Monocyte (primary cell): ENCODE measurements around the genes NHLH1 and KLHDC9.

GRCh38 chr1:160338534-160339843 is 4.1 kb downstream of the COPA start:
- PRO-cap, 2 experiments = no peak in any of the 2 experiments

DNA sequence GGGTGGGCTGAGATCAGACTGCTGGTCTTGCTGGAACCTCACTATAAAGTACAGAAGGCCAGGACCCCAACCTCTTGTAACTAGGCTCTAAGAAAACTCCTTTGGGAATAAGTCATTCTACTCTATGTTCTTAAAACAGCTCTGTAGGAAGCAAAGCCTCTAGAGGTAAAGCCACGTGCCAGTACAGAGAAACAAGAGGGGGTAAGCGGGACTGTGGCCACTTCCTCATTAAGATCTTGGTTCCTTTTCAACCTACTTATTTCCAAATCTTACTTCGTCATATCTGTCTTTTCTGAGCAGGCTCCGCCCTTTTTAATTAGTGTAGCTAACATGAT is 3.7 kb downstream of the NCSTN start:
- PRO-cap, 2 experiments = peak in 2 of 2 experiments; most common minus-strand start position 230 of the sequence (in 2)

DNA sequence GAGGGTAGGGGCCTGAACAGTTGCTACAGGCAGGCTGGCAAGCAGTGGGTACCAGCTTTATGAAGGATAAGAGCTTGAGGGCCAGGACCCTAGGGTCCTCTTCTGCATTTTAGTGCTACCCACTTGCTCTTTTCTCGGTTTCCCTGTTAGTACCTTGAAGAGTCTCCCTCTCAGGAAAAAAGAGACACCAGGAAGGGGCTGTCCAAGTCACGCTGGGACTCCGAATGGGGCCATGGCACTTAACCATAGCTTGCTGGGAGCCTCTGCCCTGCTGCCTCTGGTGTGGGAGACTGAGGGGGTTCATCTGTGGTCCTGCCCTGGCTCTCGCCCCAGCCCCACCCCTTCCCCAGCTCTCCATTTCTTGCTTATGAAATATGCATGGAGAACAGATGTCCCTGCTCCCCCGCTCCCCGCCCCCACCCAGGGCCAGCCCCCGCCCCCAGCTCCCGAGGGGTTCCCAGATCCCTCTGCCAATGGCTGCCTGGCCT is 352 bp upstream of the NHLH1 start:
- PRO-cap, 2 experiments = no peak in any of the 2 experiments

DNA sequence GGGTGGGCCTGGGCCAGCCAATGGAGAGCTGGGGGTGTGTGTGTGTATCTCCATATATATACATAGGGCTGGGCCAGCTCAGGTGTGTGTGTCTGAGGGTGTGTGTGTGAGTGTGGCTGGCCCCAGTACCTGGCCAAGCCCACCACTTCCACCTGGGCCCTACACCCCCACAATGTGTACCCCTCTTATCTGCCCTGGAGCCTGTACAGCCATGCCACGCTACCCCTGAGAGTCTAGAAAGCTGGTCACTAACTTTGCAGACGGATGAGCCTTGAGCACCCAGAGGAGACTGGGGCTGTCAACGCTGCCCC is at the start of gene NHLH1:
Gene NHLH1, plus strand, starts transcription at position 85 of the 311 bp plus-strand sequence.
- PRO-cap, 2 experiments = no peak in any of the 2 experiments

GRCh38 chr1:160427807-160428447 is 27.6 kb downstream of the VANGL2 start:
- PRO-cap, 2 experiments = no peak in any of the 2 experiments

GRCh38 chr1:160428788-160429124 is 28.4 kb downstream of the VANGL2 start:
- PRO-cap, 2 experiments = no peak in any of the 2 experiments

- PRO-cap, 2 experiments = no peak in any of the 2 experiments
Observed at GRCh38 chr1:160488002-160489080, 34.7 kb downstream of the SLAMF6 start.

DNA sequence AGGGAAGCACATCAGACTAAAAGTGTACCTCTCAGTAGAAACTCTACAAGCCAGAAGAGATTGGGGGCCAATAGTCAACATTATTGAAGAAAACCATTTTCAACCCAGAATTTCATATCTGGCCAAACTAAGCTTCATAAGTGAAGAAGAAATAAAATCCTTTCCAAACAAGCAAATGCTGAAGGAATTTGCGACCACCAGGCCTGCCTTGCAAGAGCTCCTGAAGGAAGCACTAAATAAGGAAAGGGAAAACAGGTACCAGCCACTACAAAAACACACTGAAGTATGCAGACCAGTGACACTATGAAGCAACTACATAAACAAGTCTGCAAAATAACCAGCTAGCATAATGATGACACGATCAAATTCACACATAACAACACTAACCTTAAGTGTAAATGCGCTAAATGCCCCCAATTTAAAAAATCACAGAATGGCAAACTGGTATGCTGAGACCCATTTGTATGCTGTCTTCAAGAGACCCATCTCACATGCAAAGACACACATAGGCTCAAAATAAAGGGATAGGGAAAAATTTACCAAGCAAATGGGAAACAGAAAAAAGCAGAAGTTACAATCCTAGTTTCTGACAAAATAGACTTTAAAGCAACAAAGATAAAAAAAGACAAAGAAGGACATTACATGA is 19.9 kb downstream of the CD84 start:
- PRO-cap, 2 experiments = no peak in any of the 2 experiments

- PRO-cap, 2 experiments = peak in 2 of 2 experiments; most common plus-strand start chr1:160575295 (in 2); most common minus-strand start chr1:160575104 (in 1)
Observed at GRCh38 chr1:160574935-160575925, 4.1 kb downstream of the CD84 start.

DNA sequence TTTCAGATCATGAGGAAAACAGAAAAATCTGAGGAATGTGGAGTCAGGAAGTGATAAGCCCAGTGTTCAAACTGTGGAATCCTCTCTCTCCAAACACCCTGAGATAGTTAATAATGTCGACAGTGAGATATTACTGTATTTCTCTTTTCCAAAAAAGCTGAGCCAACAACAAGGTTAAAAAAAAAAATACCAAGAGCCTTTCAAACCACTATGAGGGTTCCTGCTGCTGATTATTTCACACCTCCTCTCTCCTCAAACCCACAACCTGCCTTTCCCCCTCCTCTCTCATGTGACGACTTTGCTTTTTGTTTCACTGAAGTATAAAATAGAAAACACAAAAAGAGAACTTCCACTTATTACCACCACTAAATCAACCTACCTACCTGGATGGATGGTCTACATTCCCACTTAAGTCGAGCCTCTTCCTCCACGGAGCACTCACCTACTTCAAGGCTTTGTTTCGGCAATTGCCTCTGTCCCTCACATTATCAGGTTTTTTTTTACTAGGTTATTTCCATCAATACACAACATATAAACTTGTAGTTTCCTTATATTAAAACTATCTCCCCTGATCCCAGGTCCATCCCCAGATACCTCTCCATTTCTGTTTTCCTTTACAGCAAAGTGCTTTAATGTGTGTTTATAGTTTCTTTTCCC is 8.7 kb downstream of the SLAMF1 start:
- PRO-cap, 2 experiments = no peak in any of the 2 experiments

- PRO-cap, 2 experiments = no peak in any of the 2 experiments
Observed at GRCh38 chr1:160708471-160709545, 2.8 kb downstream of the CD48 start.

DNA sequence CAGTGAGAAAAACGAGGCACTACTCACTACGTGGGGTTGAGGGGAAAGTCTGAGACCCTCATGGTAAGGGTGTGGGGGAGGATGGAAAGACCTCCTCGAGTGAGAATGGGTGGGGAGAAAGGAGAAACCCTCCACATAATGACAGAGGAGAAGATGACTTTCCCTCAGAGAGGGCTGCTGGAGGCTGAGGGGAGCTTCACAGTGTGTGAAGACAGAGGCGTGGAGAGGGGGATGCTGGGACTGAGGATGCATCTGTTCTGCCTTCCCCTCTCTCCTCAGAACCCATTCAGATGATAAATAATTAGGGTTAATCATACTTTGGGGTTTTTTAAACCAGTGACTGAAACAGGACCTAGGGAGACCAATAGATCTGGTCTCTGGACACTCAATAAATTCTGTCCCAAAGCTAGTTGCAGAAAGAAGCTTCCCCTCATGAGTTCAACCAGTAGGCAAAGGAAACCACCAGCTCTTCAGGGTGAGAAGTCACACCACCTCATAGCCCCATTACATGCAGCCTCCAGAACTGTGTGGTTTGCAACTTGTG is 17.1 kb downstream of the SLAMF7 start:
- PRO-cap, 2 experiments = no peak in any of the 2 experiments

DNA sequence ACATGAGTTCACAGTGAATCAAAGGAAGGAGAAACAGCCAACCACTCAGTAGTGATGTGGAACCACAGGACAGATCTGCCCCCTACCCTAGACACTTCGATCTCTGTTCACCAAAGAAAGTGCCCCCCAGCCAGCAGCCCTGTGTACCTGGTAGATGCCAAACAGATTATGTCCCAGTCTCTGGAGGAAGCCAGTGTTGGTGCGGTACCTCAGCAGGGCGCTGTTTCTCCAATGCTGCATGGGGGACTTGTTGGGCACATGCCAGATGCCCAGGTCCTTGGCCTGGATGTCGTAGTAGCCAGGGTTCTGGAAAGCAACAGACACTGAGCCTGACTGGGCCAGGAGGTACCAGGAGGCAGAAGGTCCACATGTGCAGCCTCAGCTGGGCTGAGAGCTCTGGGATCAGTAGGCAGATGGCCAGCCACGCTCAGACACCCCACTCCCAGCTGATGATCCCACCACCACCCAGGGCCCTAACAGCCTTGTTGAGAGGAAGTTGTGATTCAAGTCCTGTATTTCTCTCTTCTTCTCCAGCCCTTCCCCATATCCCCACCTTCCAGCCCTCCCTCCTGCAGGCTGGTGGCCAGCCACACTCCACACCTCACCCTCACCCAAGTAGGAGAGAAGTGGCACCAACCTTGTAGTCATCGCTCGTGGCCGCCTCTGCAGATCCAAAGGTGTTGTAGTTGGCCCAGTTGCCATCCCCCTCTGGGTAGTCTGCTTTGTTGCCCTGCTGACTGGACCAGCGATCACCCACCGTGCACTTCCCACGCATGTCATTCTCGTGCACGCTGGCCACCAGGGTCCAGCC is 4.0 kb downstream of the ITLN2 start:
- PRO-cap, 2 experiments = no peak in any of the 2 experiments

GRCh38 chr1:161016488-161017053 is 4.4 kb downstream of the F11R start:
- PRO-cap, 2 experiments = no peak in any of the 2 experiments

- PRO-cap, 2 experiments = no peak in any of the 2 experiments
Observed at GRCh38 chr1:161019990-161020411, 951 bp downstream of the F11R start.

- PRO-cap, 2 experiments = peak in 2 of 2 experiments; most common plus-strand start chr1:161021510 (in 2)
Observed at GRCh38 chr1:161021420-161021627, 372 bp upstream of the F11R start.

DNA sequence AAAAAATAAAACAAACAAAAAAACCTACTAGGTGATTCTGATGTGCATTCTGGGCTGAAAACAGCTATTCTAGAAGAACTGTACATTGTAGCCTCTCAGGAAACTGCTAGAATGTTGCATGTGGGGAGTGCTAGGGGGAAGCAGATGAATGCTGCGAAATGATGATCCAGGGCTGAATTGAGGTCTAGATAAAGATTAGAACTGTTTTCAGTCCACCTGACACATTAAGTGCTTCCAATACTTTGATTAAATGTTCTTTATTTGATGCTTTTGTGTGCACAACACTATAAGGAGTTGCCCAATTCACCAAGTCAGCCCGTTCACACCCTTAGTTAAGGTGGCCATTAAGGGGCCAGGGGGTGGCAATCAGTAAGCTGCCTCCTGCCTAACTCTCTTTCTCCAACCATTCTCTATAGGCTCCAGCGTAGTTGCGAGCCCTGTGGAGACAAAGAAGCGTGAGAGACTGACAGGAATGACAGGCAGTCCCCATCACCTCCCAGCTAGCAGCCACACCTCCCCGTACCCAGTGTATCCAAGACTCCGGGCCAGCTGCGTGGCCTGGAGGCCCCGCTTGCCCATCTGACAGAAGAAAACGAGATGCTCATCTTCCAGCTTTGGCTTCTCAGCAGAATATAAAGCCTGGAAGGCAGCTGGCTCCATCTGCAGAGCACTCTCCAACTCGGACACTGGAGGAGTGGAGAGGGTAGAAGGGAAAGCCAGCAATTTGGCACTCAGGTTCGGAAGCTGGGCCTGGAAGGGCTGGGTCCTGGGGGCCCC is 1.2 kb downstream of the TSTD1 start:
- PRO-cap, 2 experiments = no peak in any of the 2 experiments

DNA sequence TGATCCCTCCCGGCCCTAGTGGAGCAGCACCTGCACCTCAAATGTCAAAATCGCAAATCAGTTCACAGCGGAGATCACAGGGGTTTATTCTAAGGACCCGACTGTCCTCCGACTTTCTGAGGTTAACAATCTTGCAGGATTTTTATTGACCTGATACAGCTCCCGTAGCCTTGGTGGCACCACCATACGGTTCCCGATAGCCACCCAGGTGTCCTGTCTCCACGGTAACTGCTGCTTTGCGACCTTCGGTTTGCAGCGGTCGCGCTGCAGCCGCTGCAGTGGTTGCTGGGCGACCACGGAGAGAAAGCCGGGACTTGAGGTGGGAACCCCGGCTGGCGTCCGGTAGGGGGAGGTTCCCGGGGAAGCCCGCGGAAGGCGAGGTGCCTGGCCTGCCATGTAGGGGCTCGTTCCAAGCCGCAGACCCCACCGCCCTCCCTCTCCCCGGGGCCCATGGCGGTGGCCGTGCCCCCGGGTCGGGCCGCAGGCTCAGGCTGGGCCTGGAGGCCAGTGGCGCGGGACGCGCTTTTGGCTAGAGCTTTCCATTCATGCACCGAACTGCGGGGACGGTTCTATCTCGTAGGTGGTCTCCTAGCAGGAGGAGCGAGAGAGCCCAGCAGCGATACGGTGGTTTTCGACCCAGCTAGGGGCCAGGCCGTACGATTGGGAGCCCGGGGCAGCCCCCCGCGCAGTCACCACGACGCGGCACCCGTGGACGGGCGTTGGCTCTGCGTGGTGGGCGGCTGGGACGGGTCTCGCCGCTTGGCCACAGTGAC is at the start of gene KLHDC9:
Gene KLHDC9, plus strand, starts transcription at position 276 of the 773 bp plus-strand sequence.
- PRO-cap, 2 experiments = no peak in any of the 2 experiments

DNA sequence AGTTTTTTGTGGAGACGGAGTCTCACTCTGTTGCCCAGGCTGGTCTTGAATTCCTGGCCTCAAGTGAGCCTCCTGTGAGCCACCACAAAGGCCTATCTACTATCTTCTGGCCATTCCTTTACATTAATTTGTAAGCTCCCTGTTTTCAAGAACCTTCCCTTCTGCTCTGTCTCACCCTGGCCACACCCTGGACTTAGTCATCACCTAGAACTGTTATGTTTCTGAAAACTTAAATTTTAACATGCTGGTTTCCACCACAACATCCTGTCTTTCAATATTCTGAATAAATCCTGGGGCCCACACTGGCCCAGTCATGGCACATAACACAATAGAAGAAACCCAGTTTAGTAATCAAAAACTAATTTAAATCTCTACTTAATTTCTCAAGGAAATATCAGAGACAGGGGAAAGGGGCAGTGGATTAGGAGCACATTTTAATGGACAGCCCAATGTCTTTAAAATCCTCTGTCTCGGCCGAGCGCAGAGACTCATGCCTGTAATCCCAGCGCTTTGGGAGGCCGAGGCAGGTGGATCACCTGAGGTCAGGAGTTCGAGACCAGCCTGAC is 5.0 kb upstream of the B4GALT3 start:
- PRO-cap, 2 experiments = no peak in any of the 2 experiments

GRCh38 chr1:161197744-161198168 is 1.1 kb downstream of the ADAMTS4 start:
- PRO-cap, 2 experiments = no peak in any of the 2 experiments